HTR-8/SVneo (cell line): Measurements from ENCODE around the genes PDE11A and OSBPL6.

DNA sequence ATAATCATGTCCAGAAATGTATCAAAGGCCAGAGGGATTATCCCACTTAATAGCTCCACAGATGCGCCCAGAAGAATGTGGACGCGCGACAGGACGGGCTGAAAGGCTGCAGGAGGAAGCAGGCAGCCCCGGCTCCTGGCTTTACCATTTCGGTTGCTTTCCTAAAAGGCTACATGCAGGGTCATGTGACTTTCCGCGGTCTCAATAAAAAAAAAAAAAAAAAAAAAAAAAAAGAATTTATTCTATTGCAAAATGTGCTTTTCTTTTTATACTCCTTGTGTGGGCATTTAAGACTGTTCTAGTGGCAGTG is 369.5 kb downstream of the MTX2 start:
- RRBS = no CpG with 5 or more reads among the region's 9 CpGs

GRCh38 chr2:176763872-176764589 is 448.6 kb upstream of the HNRNPA3 start:
- RRBS = no CpG with 5 or more reads among the region's 9 CpGs

DNA sequence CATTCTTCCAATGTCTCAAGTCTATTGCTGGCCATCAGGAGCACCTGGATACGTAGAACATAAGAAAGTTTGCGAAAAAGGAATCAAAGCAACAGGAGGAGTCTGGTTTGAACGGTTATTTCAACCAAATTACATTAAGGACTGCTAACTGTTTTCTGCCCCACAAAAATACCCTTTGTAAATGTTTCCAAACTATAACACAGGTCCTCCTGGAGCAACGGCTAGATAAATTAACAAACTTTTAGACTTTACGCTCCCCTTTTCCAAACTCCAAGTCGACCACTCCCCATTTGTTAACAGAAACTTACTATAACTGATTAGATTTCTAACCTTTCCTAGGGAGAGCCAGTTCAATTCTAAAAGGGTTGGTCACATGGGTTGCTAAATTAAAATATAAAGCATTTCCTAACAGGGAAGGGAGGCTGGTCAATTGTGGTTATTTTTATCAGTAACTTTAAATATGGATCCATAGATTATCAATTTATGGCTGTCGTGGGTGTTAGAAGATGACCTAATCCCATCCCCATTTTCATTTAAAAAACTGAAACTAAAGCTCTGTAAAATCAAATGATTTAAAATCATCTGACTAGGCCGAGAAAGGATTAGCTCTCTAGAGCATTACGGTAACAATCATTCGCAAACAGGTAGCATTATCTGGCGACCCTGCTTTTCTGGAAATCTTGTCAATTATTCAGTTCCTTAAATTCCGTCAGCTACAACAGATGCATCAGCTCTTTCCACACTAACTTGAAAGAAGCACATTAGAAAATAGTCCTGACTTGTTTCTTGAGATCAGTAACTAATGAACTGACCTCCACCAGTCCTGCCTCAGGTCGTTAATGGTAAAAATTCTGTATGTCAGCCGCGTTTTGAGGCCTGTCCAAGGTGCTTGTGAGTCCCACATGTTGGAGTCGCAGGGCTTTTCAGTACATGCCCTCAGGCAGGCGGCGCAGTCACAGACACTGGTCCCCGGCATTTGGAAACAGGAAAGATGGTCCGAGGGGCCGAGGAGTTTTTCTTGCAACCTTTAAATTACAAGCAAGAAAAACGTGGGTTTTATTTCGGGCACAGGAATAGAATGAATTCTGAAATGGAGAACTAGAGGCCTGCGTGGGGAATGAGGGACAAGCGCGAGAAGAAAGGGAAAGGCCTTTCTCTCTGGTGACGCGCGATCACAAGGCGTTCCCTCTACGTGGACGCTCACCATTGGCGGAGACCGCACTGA is 889 bp upstream of the HNRNPA3 start:
- RRBS = no CpG with 5 or more reads among the region's 34 CpGs

- RRBS = no CpG with 5 or more reads among the region's 3 CpGs
Observed at GRCh38 chr2:177222068-177222393, 9.4 kb downstream of the HNRNPA3 start.

DNA sequence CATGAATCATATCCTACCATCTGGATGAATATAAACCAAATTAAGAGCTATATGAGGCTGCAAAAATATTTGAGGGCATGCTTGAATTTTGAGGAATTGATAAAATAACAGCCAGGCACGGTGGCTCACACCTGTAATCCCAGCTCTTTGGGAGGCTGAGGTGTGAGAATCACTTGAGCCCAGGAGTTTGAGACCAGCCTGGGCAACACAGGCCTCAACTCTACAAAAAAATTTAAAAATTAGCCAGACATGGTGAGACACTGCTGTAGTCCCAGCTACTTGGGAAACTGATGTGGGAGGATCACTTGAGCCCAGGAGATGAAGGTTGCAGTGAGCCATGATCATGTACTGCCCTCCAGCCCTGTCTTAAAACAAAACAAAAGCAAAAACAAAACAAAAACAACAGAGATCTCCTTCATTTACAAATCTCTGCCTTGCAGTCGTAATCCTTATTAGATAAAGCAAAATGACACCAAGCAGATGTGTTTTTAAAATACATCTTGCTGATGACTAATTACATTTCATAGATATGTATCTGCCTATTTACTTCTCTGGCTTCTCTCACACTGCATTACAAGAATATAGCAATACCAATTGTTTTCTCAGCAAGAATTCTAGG is 23.0 kb downstream of the NFE2L2 start:
- RRBS = no CpG with 5 or more reads among the region's 2 CpGs

DNA sequence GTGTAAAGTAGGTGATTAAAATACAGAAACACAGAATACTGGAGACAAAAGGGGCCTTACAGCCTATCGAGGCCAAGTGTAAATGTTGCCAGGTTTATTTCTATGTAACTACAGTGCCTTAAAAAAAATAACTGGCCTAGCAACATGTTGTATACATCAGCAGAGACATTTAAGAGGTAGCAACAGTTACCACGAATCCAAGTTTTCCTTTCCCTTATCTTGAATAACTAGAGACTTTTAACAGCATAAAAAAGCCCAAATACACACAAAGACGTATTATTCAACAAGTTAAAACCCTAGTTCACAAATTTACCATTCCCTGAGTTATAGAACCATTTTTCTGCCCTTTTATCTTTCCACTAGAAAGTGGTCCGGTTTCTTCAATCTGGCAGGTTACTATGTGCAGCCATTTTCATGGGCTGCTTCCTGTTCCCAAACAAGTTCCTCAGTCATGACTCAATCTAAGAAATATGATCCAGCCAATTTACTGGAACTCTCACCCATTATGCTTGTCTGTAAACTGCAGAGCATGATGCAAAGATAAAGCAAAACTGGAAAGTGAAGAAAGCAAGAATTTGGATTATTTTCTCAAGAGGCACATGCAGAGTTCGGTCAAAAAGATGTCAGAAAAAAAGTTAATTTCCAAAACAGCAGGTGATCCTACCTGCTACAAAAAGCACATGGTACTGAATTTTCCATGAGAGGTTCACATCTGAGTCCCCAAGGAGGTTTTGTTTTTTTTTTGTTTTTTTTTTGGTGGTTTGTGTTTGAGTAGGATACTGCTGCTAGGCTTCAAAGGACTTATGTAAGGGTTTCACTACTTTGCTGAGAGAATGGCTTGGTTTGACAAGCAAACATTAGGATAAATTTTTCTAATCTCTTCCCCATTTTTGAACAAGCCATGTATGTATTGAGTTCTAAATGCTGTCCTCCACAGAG is 22.1 kb downstream of the NFE2L2 start:
- RRBS = no CpG with 5 or more reads among the region's 5 CpGs

DNA sequence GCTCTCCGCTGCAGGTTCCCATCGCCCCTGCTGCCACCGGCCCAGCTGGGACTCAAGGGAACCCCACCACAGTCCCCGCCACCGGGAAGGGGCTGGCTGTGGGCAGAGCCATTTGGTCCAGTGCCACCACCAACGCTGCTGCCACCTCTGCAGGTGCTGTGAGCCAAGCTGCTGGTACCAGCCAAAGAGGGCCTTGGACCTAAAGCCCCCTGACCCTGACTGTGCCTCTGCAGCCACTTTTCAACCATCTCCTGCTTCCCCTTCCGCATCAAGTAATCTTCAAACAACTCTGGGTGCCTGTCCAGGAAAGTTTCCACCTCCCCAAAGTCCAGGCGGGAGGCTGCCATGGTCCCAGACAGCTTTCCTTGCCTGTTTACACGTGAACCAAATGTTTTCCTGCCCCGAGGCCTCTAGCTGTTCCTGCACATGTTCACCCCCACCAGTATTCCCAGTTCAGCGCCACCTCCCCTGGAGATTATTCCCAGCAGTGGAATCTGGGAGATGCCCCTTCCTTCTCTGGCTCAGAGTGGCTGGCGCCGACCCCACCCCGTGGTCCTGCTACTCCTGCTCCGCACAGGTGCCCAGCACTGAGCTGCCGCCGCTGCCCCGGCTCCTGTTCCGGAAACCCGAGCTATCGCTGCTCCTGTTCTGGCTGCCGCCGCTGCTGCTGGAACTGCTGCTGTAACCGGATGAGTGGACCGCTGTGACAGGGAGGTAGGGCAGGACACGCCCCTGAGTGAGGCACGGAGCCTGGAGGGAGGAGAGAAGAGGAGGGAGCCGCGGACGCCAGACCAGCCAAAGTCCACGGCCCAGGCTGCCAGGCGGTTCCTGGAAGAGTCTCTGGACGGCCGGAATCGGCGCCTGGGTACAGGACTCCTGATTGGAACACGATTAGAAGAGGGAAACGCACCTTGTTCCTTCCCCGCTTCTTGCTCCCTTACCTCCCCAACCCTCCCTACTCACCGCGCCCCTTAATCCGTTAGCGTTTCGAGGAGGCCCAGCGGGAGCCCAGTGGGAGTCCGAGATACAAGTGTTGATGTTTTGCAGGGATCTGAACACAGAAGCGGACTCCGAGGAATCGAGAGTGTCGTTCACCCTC is at the start of gene PDE11A:
TSS of gene PDE11A (minus strand) at position 687 of the 1,099 bp plus-strand sequence.
- RRBS = 44% methylated on average over 11 of the region's 50 CpGs

- RRBS = 2% methylated on average over 32 of the region's 112 CpGs
Observed at GRCh38 chr2:178194467-178195686, at the start of gene OSBPL6. Gene OSBPL6, plus strand, starts transcription at chr2:178194512.

DNA sequence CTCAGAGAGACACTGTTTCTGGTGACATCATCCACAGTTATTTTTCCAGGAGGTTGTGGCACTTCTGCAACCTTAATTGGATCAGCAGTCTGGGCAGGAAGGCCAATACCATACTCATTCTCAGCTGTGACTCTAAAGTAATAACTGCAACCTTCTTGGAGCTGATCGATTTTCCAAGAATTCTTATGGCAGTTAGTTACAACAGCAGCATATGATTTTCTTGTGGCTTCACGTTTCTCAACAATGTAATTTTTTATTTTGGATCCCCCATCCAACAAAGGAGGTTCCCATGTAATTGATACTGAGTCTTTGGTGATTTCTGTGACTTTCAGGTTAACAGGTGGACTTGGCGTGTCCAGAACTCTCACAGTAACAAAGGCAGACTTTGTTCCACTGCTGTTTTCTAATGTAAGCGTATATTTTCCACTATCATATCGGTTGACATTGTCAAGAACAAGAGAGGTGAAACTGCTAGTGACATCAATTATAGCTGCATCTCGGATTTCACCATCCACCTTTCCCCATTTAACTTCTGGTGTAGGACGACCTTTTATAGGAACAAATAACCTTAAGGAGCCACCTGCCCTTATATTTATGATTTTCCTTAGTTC is 88.8 kb downstream of the PLEKHA3 start:
- RRBS = no CpG with 5 or more reads among the region's 7 CpGs

GRCh38 chr2:178620972-178621607 is 140.8 kb downstream of the PLEKHA3 start:
- RRBS = no CpG with 5 or more reads among the region's 10 CpGs

DNA sequence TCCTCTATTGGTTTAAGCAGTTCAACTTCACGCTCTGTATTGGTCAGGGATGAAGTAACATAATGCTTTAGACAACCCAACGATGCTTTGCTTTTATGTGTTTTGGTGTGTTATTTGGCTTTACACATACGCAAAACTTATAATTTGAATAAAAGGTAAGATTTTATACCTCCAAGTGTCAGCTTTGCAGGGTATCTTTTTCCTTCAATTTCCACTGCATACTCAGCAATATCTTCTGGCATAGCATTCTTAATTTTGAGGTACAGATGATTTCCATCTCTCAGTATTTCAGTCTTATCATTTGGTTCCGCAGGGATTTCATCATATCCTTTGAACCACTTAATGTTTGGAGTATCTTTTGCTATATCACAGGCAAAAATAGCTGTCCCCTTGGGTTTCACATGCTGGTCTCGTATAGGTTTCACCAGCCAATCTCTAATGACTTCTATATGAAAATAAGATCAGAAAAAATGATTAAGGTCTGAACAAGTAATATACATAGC is 155.1 kb downstream of the PLEKHA3 start:
- RRBS = no CpG with 5 or more reads among the region's 5 CpGs

DNA sequence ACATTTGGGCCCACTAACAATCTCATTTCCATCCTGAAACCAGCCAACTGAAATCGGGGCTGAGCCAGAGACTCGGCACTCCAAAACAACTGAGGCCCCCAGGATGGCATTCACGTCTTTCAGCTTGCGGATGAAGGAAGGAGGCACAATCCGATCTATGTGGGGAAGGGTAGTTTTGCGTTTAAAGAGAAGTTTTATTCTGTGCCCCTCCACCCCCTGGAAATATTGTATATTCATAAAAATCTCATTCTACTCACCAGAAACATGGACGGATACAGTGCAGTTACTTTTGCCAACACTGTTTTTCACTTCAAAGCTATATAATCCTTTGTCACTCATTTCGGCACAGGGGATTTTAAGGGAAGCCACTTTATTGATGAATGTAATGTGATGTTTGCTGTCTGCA is 87.9 kb downstream of the TTN start:
- RRBS = no CpG with 5 or more reads among the region's 8 CpGs

- RRBS = no CpG with 5 or more reads among the region's 3 CpGs
Observed at GRCh38 chr2:178719703-178720241, 87.5 kb downstream of the TTN start.

GRCh38 chr2:178727579-178727944 is 79.7 kb downstream of the TTN start:
- RRBS = no CpG with 5 or more reads among the region's 4 CpGs

- RRBS = no CpG with 5 or more reads among the region's 2 CpGs
Observed at GRCh38 chr2:178892210-178892435, 84.9 kb upstream of the TTN start.

- RRBS = no CpG with 5 or more reads among the region's 3 CpGs
Observed at GRCh38 chr2:178909379-178909843, 102.2 kb upstream of the TTN start.

- RRBS = no CpG with 5 or more reads among the region's 6 CpGs
Observed at GRCh38 chr2:179051286-179051727, 1.4 kb upstream of the CCDC141 start.

- RRBS = no CpG with 5 or more reads among the region's 2 CpGs
Observed at GRCh38 chr2:179183013-179183270, 81.7 kb downstream of the SESTD1 start.

GRCh38 chr2:179428616-179429313 is 164.1 kb upstream of the SESTD1 start:
- RRBS = no CpG with 5 or more reads among the region's 14 CpGs